HT-29 (cell line): Measurements from ENCODE around the gene ALDH1L1.

DNA sequence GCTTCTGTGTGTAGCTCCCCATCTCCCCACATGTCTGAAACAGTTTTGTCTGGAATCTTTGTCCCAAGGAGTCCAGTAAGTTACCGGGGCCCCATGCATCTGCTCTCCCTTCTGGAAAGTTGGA lies 1.4 kb downstream of the KALRN start:
- RAMPAGE, long total RNA, result no peak

DNA sequence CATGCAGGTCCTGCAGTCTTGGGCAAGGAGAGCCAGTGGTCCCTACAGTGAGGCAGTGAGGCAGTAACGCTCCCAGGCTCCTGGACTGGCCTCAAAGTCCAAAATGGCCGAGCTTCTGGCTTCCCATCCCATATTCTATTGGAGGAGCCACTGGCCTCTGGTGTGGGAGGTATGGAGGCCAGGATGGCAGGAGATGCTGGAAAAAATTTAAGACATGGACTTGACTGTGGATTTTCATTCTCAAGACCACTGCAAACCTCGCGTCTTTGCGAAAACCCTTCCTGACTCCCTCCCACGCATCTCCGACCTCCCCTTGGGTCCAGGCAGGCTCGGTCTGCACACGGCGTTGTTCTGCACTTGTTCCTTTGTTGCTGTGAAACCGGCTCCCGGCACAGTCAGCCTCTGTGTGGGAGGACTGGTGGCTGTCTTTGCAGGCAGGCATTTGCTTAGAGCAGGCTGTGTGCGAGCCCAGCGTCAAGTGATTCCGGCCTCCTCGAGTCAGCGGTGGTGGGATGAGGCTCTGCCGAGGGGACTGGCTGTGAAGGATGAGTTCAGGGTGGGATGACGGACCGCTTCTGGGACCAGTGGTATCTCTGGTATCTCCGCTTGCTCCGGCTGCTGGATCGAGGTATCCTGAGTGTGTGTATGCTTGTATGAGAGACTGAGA lies 61.2 kb downstream of the KALRN start:
- RAMPAGE, long total RNA, result no peak

GRCh38 chr3:124157048-124157453 lies 123.9 kb downstream of the KALRN start:
- RAMPAGE, long total RNA, result no peak

DNA sequence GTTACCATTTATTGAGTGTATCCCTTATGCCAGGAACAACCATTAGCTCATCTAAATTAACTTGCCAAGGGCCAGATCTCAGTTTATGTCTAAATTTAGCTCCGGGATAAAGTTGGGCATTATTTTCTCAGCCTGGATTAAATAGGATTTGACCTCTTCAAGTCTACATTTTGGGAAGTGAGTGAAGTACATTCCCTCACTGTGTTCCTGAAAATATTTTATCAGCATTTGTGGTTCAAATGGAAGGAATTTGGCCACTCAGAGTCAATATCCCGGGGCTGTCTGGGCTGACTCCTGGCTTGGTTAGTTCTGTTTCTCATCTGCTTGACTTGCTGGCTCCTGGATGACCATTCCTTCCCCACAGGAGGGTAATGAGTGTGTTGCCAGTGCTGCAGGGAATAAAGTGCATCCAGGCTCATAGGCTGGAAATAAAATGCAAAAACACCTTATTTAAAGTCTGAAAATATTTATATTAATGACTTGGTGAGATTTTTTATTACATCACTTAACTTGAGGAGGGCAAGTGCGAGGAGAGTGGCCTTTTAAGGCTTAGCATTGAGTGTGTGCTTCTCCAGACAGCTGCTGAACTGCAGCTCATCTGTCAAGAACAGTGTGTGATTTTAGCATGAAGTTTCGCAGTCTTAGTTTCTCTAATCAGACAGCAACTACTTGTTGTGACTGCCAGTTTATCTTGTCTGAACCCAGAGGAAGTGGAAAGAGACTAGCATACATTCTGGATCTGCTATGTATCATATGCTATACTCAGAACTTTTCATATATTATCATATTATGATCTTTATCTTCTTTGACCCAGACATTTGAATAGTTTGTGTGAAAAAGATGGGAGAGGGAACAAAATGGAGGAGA lies 250.3 kb downstream of the KALRN start:
- RAMPAGE, long total RNA, result no peak

GRCh38 chr3:124490922-124491539 lies 239.2 kb upstream of the UMPS start:
- RAMPAGE, long total RNA, result no peak

GRCh38 chr3:124552228-124552720 lies 178.0 kb upstream of the UMPS start:
- RAMPAGE, long total RNA, result no peak

DNA sequence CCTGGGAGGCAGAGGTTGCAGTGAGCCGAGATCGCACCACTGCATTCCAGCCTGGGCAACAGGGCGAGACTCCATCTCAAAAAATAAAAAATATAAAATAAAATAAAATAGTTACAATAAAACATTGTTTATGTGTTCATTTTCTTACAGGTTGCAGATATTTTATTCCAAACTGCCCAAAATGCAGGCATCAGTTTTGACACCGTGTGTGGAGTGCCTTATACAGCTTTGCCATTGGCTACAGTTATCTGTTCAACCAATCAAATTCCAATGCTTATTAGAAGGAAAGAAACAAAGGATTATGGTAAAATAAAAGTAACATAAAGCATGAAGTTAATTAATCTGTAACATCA lies 4.7 kb downstream of the UMPS start:
- RAMPAGE, long total RNA, result no peak

- RAMPAGE, long total RNA, result no peak
Measured at GRCh38 chr3:124920728-124921077, 13.8 kb downstream of the MUC13 start.

DNA sequence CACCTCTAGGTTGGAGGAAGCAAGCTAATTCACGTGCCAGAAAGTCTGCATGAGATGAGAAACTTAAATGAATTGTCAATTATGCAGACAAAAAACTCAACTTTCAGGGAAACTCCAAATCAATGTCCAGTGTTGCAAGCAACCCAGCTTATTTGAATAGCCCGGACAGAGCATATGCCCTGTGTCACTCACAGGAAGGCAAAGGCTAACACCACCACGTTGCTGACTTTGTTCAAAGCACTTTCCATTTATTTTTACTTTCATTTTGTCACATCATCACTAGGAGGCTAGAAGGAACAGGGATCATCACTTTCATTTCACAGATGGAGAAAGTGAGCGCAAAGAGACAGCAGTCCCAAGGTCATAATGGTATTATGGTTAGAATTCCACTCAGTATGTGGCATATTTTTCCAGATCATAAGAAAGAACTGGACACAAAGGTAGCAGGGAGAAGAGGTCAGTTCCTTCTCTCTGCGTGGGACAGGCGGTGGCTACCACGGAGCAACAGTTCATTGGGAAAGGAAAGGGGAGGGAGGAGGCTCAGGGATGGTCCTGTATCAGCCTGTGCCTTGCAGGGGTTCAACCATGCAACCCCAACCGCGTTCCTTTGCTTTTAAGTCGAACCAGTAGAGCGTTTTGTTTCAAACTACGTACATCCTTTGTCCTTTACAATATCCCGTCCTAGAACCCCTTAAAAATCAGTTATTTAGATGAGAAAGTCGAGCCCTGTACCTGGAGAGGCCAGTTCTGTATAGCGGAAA lies 1.2 kb downstream of the HEG1 start:
- RAMPAGE, long total RNA, result no peak

GRCh38 chr3:125141413-125142186 lies 70.9 kb downstream of the SLC12A8 start:
- RAMPAGE, long total RNA, result no peak

GRCh38 chr3:125303201-125303567 lies 71.9 kb downstream of the ZNF148 start:
- RAMPAGE, long total RNA, result no peak

- RAMPAGE, long total RNA, result no peak
Measured at GRCh38 chr3:125356286-125356647, 18.9 kb downstream of the ZNF148 start.

- RAMPAGE, long total RNA, result no peak
Measured at GRCh38 chr3:125375542-125375955, 424 bp upstream of the ZNF148 start.

GRCh38 chr3:125596589-125597275 lies 1.4 kb upstream of the OSBPL11 start:
- RAMPAGE, long total RNA, result no peak

DNA sequence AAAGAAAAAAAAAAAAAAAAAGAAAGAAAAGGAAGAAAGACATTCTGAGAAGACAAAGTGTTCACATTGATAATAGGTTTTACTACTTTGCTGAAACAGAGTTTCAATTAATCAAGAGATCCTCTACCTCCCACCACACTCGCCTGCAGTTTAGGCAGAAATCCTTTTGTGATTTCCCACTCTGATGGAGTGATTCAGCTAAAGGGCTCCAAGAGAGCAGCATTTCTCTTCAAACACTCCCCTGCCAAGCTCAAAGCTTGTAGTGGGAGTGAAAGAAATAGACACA lies 7.4 kb upstream of the OSBPL11 start:
- RAMPAGE, long total RNA, result no peak

DNA sequence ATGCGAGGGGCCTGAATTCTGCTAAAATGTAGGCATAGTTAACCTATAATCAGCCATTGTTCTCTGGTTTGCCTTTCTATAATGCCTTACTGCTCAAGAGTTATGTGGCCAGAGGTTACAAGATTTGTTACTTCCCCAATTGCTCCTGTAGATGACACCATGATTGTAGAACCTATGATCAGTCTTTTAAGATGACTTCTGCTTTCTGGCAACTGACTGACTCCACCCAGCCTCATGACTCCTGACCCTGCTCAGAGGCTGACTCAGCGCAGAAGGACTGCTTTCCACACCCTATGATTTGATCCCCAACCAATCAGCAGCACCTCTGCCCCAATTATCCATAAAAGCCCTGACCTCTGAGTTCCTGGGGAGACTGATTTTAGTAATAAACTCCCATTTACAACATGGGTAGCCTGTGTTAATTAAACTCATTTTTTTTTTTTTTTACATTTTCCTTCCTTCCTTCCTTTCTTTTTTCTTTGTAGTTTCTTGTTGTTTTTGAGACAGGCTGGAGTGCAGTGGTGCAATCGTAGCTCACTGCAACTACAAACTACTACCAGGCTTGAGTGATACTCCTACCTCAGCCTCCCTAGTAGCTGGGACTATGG lies 37.8 kb upstream of the OSBPL11 start:
- RAMPAGE, long total RNA, result no peak

GRCh38 chr3:125917015-125917659 lies 51.8 kb upstream of the ROPN1B start:
- RAMPAGE, long total RNA, result no peak

DNA sequence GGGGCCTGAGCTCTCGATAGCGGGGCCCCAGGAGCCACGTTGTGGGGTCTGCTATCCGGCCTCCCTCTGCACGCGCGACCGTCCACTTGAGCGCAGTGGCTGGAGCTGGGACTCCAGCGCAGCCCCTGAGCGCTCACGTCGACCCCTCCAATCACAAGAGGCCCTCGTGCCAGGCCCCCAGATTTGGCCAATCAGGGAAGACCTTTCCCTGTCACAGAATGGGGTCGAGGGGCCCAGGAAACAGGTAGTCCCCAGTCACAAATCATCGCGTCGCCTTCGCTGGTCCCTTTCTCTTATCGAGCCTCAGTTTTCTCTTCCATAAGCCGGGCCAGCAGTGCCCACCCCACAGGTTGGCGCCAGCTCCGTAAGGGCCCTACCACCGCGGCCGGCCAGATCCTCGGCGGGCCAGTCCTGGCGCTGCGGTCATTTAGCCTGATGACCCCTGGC lies 540 bp downstream of the ALDH1L1 start:
- RAMPAGE, long total RNA, result no peak

- RAMPAGE, long total RNA, result no peak
Measured at GRCh38 chr3:126180270-126181308, at the start of gene ALDH1L1. TSS of gene ALDH1L1 (minus strand) at chr3:126180586.

- RAMPAGE, long total RNA, result no peak
Measured at GRCh38 chr3:126353573-126354733, 3.3 kb downstream of the KLF15 start.